Upper lobe of left lung (tissue), 5 donors: Measurements from ENCODE around the genes ZNHIT6 and GBP6.

DNA sequence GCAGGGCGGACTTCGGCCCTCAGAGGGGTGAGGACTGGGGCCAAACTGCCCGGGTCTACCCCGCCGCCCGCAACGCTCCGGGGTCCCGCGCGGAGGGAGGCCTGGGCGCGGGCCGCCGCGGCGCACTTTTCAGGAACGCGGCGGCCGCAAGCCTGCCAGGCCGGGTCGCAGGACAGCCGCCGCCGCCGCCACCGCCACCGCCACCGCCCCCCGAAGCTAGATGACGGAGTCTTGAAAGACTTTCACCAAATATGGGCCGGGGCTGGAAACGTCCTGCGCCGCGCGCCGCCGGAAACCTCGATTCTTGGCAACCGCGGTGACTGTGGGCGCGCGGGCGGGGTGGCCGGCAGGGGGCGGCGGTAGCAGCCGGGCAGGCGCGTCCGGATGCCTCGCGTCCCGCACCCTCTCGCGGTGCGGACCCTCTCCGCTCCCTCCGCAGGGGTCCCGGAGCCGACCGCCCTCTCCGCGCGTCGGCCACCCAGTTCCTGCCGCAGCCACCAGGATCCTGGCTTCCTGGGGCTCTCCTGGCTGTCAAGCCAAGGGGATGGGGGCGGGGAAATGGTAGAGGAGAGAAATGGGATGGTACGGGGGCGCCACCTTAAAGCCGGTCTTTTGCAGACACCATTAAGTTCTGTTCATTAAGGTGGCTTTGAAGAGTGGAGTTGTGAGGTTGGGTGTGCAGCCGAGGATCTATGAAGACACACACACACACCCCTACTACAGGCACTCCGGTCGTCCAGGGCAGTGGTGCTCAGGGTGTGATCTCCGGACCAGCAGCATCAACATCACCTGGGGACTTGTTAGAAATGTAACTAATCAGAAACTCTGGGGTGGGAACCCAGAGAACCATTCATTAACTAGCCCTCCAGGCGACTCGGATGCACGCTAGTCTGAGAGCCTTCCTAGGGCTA lies 3.5 kb upstream of the CCN1 start:
- PRO-cap, 2 experiments: peak in 2 of 2 experiments; most common plus-strand start position 349 of the sequence (in 2); most common minus-strand start position 167 of the sequence (in 1)
- RAMPAGE, long total RNA, 4 experiments: start-site peak on the plus strand in 1 of 4 experiments, centred at position 398 of the sequence, 7 reads per replicate

DNA sequence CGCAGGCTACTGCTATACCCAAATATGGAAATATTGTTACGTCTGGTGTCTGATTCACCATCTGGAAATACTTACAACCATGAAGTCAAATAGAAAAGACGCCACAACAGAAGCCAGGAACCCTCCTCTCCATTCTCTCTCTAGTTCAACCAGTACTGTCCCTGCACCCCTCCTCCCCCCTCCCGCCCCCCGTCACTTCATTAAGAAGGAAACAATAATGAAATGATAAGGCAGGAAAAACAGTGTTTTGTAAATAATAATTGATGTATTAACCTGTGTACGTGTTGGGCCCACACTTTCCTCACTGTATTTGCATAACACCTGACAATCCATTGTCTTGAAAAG lies 1.9 kb upstream of the CCN1 start:
- PRO-cap, 2 experiments: peak in 1 of 2 experiments; most common plus-strand start position 104 of the sequence (in 1)
- RAMPAGE, long total RNA, 4 experiments: no peak in any of the 4 experiments

GRCh38 chr1:85615763-85616222 lies 35.2 kb downstream of the CCN1 start:
- PRO-cap, 2 experiments: no peak in any of the 2 experiments
- RAMPAGE, long total RNA, 4 experiments: no peak in any of the 4 experiments

- PRO-cap, 2 experiments: peak in 2 of 2 experiments; most common plus-strand start chr1:85708520 (in 1); most common minus-strand start chr1:85708415 (in 1)
- RAMPAGE, long total RNA, 4 experiments: start-site peak on the minus strand in 3 of 4 experiments, at chr1:85708026-85708435 at its widest, 9 to 290 reads per replicate
Observed at GRCh38 chr1:85707503-85708892, at the start of gene ZNHIT6. Gene ZNHIT6 (minus strand): TSS chr1:85708433.

GRCh38 chr1:87154227-87154851 lies 174.3 kb upstream of the LMO4 start:
- PRO-cap, 2 experiments: no peak in any of the 2 experiments
- RAMPAGE, long total RNA, 4 experiments: no peak in any of the 4 experiments

GRCh38 chr1:87346159-87346677 lies 17.5 kb downstream of the LMO4 start:
- PRO-cap, 2 experiments: no peak in any of the 2 experiments
- RAMPAGE, long total RNA, 4 experiments: no peak in any of the 4 experiments

DNA sequence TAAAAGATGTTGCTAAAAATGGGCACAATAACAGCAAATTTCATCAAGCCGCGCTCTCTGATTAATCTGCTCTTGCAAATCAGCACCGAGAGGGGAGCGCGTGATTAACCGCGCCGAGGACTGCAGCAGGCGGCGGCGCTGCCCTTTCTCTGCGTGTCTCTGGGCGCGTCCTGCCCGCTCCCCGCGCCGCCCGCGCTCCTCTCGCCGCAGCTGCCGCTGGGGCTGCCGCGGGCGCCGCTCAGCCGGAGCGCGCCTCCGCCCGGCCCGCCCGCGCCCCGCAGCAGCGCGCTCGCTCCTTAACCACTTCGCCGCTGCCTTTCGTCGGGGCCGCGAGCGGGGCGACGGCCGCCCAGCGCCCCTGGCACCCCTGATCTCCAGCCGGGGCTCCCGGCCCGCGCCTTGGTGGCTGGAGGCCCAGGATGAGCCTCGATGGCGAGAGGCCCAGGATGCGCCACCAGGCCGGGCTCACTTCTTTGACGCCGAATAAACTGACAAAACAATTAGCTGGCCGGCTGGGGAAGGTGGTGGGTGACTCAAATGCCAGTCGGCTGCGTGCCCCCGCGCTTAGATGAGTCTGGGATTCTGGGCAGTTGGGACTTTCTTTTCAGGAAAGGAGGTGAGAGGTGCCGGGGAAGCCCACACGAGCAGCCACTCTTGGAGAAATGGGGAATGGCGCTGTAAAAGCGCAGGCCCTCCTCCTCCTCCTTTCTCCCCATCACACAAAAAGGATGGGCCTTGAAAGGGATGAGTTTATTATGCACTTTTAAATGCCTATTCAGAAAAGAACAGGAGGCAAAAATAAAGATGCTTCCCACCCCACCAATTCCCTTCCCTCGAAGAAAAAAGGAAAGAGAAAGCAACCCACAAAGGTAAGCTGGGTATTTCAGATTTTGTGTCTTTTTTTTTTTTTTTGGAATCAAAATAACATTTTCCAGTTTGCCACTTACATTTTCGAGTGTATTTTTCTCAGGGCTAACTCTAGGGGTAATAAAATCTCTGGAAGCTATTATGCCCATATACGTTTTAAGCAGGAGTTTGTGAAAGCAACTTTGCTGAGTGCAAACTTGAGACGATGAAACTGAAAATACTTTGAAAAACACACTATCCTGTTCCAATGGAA lies 221.2 kb upstream of the PKN2 start:
- PRO-cap, 2 experiments: no peak in any of the 2 experiments
- RAMPAGE, long total RNA, 4 experiments: no peak in any of the 4 experiments

DNA sequence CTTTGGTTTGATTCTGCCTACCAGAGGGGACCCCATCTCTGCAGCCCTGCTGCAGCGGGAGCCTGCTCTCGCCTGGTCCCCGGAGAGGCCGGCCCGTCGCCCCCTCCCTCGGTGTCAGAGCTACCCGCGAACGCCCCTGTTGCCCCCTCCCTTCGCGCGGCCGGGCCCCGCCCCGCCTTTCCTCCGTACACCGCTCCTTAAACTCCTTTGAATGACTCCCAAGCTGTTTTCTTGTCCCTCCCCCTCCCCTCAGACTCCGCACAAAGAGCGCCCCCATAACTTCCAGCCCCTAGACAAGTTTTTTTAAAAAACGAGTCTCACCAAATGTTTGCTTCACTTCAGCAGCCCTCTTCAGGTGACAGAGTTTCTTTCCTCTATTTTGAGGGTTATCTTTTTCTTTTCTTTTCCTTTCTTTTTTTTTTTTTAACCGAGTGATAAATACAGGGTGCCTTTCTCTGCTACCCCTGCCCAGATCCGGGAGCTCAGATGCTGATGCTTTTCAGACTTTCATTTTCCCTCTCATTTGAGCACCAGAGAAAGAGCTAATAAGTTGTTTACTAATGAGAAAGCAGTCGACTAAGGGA lies 862 bp downstream of the PKN2 start:
- PRO-cap, 2 experiments: peak in 1 of 2 experiments; most common minus-strand start position 87 of the sequence (in 1)
- RAMPAGE, long total RNA, 4 experiments: no peak in any of the 4 experiments

DNA sequence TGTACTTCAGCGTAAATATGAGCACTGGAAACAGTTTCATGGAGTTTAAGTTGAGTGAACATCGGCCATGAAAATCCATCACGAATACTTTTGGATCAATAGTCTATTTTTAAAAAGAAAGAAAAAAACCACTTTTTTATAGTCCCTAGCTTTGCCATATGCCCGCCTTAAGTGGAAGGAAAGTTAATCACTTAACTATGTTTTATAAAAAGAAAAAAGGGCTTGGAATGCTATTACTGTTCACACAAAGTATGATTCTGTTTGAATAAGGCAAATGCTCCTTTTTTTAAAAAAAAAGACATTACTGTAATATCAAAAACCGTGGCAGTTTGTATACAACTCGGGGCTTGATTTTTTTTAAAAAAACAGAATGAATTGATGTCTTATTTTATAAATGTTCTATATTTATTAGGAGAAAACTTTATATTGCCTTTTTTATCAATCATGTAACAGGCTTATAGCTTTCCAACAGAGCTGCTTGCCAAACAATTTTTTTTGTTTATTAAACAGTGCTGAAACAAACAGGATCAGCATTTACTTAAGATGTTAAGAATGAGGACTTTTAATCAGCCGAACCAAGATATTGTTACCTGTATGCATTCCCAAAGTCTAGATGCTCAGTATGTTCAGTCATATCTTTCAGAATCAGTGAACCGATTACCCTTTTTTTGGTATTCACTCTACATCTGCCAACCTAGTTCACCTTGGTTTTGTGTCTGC lies 57.6 kb downstream of the GTF2B start:
- PRO-cap, 2 experiments: no peak in any of the 2 experiments
- RAMPAGE, long total RNA, 4 experiments: no peak in any of the 4 experiments

- PRO-cap, 2 experiments: no peak in any of the 2 experiments
- RAMPAGE, long total RNA, 4 experiments: no peak in any of the 4 experiments
Observed at GRCh38 chr1:88909812-88910218, 18.4 kb upstream of the GTF2B start.

DNA sequence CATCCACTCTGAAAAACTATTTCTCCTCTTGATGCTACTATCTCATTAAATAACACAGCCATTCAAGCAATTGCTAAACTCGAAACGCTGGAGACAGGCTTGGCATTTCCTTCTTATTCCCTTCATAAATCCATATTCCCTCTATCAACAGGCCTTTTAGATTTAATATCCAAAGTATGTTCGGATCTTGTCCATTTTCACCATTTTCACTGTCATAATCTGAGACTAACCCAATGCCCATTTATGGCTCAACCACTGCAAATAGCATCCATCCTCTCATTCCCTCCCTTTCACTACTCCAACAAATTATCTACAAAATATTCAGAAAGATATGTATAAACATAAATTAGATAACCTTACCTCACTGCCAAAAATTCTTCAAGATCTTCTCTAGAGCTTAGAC lies 10.8 kb downstream of the GBP2 start:
- PRO-cap, 2 experiments: no peak in any of the 2 experiments
- RAMPAGE, long total RNA, 4 experiments: no peak in any of the 4 experiments

DNA sequence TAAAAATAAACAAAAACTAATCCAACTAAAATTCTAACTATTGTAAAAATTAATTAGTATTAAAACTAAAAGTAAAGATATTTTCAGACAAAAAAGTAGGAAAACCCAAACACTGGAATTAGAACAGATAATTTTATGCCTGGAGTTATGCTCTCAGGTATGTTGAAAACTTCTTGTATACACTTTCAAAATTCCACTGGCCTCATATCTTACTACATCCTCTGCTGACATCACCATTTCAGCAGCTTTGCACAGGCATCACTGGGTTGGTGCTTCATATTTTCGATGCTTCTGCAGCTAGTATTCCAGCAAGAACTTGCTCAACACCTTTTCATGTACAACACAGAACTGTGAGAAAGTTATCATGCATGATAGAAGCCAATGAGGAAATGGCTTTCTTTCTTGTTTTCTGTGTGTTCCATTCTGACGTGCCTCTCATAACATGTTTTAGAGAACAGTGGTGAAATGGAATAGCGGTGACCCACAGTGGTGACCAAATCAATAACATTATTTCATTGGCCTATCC lies 5.0 kb upstream of the GBP5 start:
- PRO-cap, 2 experiments: no peak in any of the 2 experiments
- RAMPAGE, long total RNA, 4 experiments: no peak in any of the 4 experiments

DNA sequence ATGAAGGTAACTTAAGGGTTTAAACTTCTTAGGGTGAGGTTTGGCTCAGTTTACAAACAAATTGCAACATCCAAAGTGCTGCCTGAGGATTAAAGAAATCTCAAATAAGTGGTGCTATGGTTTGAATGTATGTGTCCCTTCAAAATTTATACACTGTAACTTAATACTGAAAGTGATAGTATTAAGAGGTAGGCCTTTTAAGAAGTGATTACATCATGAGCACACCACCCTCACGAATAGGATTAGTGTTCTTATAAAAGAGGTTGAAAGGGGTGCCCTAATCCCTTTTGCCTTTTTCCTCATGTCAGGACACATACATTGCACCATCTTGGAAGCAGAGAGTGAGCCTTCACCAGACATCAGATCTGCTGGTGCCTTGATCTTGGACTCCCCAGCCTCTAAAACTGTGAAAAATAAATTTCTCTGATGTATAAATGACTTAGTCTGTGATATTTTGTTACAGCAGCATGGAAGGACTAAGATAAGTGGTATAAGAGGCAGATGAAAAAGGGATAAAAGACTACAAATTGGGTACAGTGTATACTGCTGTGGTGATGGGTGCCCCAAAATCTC lies 6.6 kb upstream of the GBP5 start:
- PRO-cap, 2 experiments: no peak in any of the 2 experiments
- RAMPAGE, long total RNA, 4 experiments: no peak in any of the 4 experiments

- PRO-cap, 2 experiments: no peak in any of the 2 experiments
- RAMPAGE, long total RNA, 4 experiments: start-site peak on the plus strand in 1 of 4 experiments, at chr1:89363740-89363905 at its widest, 8 reads per replicate
Observed at GRCh38 chr1:89363543-89364713, at the start of gene GBP6. Gene GBP6 (plus strand): TSS chr1:89364059.

- PRO-cap, 2 experiments: no peak in any of the 2 experiments
- RAMPAGE, long total RNA, 4 experiments: no peak in any of the 4 experiments
Observed at GRCh38 chr1:89453233-89453730, 71.3 kb upstream of the LRRC8B start.

DNA sequence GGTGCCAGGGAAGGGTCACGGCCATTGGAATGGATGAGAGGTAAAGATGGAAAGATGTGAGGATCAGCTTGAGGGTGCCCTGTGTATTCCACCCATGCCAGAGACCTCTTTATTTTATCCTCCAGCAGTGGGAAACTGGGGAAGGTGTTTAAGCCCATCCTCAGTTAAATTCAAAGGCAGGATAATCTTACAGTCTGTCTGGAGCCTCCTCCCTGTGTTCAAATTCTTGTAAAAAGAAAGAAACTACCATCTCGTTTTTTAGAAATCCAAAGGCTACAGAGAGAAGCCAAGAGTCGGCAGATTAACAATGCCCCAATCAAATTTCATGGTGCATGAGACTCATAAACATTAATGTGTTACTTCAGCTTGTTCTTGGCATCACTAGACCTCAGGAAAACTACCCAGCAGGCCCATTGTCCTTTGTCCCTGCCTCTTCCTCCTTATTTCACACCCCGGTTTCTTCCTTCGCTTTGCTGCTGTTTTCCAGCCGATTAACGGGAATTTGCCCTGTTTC lies 93.1 kb upstream of the LRRC8D start:
- PRO-cap, 2 experiments: peak in 1 of 2 experiments; most common plus-strand start position 378 of the sequence (in 1)
- RAMPAGE, long total RNA, 4 experiments: no peak in any of the 4 experiments

DNA sequence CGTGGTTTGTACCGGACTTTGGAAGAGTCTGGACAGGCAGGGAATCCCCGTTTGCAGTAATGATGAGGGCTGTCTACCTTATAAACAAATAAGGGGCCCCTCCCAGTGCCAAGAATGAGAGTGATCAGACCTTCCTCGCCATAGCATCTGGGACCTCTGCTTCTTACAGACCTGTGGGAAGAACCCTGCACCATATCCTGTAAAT lies 1.6 kb downstream of the LRRC8D start:
- PRO-cap, 2 experiments: no peak in any of the 2 experiments
- RAMPAGE, long total RNA, 4 experiments: no peak in any of the 4 experiments

- PRO-cap, 2 experiments: no peak in any of the 2 experiments
- RAMPAGE, long total RNA, 4 experiments: no peak in any of the 4 experiments
Observed at GRCh38 chr1:89870858-89871687, 50.2 kb downstream of the LRRC8D start.

GRCh38 chr1:90717865-90718467 lies 864 bp upstream of the BARHL2 start:
- PRO-cap, 2 experiments: no peak in any of the 2 experiments
- RAMPAGE, long total RNA, 4 experiments: no peak in any of the 4 experiments

- PRO-cap, 2 experiments: no peak in any of the 2 experiments
- RAMPAGE, long total RNA, 4 experiments: no peak in any of the 4 experiments
Observed at GRCh38 chr1:90889046-90889273, 132.9 kb downstream of the ZNF644 start.